Measurements from ENCODE around the genes ZBTB48 and PER3.

- PRO-cap, 2 experiments = no peak in any of the 2 experiments
These were observed 8.1 kb upstream of the TNFRSF25 start for GRCh38 chr1:6473822-6474665.

GRCh38 chr1:6488906-6489516 is 2.5 kb downstream of the PLEKHG5 start:
- PRO-cap, 2 experiments = no peak in any of the 2 experiments

DNA sequence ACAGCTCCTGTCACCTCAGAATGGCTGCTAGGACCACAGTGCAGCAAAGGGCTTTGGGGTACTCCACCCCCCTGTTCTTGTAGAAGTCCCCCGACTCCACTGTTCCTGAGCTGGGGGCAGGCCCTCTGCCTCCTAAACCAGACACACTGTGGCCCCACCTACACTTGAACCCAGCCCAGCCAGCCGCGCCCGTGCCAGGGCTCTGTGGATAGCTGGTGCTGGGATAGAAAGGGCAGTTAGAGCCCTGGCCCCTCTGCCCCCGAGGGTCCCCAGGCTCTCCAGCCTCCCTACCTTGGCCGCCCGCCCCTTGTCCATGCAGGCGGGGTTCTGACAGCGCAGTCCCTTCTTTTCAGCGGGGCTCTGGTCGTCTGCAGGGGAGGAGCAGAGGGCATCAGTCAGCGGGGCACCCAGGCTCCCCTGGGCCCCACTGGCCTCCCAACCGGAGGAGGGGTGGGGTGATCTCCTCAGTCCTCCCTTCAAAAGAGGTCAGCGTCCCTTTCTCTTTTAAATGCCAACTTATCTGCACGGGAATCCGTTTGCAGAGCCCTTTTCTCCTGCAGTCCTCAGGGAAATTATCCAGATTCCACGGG is 4.8 kb upstream of the PLEKHG5 start:
- PRO-cap, 2 experiments = no peak in any of the 2 experiments

- PRO-cap, 2 experiments = no peak in any of the 2 experiments
These were observed 14.7 kb upstream of the PLEKHG5 start for GRCh38 chr1:6506099-6506586.

- PRO-cap, 2 experiments = no peak in any of the 2 experiments
These were observed 27.9 kb downstream of the NOL9 start for GRCh38 chr1:6526215-6527012.

GRCh38 chr1:6528947-6529327 is 25.4 kb downstream of the NOL9 start:
- PRO-cap, 2 experiments = no peak in any of the 2 experiments

DNA sequence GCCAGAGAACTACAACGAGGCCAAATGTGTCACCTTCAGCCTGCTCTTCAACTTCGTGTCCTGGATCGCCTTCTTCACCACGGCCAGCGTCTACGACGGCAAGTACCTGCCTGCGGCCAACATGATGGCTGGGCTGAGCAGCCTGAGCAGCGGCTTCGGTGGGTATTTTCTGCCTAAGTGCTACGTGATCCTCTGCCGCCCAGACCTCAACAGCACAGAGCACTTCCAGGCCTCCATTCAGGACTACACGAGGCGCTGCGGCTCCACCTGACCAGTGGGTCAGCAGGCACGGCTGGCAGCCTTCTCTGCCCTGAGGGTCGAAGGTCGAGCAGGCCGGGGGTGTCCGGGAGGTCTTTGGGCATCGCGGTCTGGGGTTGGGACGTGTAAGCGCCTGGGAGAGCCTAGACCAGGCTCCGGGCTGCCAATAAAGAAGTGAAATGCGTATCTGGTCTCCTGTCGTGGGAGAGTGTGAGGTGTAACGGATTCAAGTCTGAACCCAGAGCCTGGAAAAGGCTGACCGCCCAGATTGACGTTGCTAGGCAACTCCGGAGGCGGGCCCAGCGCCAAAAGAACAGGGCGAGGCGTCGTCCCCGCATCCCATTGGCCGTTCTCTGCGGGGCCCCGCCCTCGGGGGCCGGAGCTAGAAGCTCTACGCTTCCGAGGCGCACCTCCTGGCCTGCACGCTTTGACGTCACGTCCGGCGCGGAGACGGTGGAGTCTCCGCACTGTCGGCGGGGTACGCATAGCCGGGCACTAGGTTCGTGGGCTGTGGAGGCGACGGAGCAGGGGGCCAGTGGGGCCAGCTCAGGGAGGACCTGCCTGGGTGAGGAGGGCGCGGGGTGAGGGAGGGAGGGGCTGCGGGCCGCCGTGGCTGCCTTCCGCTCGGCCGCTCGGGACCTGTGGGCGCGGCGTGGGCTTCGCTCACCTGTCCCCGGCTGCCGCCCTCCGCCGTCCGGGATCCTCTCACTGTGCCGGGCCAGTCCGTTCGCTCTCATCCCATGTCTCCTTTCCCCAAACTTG is at the start of gene ZBTB48:
TSS of gene ZBTB48 (plus strand) at position 681 of the 1,020 bp plus-strand sequence.
- PRO-cap, 2 experiments = peak in 2 of 2 experiments; most common plus-strand start position 756 of the sequence (in 2); most common minus-strand start position 610 of the sequence (in 2)

- PRO-cap, 2 experiments = peak in 2 of 2 experiments; most common minus-strand start chr1:6597441 (in 1)
These were observed 5.4 kb downstream of the KLHL21 start for GRCh38 chr1:6596889-6598125.

DNA sequence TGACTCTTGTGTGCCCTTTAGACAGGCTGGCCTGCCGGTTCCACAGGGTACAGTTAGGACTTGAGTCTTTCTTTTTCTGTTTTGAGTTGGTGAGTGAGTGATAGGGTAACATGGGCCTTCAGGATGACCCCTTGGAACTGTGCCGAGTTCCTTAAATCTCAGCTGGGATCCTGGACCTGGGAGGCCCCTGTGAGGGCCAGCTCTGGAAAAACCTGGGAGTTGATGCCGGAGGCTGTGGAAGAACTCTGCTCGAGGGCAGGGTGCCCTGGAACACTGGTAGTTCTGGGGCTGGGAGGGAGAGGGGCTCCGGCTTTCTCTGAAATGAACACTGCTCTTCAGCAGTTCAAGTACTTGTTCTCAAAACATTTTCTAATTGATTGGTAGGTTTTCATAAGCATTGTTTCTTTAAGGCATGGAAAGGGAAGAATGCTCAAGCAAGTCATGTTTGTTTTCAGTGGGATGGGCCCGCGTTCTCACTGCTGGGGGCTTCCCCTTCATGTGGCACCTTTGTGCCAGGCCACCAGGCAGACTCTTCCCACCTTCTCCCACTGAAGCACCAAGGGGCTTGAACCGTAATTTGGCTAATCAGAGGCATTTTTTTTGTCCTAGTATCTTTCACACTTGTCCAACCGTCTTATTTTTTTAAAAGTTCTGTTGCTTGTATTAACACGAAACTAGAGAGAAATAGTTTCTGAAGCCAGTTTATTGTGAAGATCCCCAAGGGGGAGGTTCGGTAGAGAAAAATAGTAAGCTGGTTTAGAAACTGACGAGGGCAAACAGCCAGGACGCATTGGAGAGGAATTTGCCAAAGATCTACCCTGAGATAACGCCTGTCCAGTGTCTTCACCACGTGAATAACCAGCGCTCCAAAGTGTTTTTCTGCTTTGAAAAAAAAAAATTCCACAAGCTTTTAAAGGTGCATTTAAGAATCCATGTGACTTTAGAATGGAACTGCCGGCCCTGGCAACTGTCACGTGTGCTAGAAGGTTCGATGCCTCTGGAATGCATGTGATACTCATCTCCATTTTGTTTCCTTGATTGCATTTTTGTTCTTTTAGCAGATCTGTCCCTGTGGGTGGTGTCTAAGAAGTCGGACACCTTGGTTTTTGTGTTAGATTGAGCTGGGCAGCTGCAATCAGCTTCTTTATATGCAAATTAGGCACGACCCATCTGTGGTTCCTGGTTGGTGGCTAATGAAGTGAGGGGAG is 1.6 kb upstream of the THAP3 start:
- PRO-cap, 2 experiments = peak in 1 of 2 experiments; most common plus-strand start position 219 of the sequence (in 1)

DNA sequence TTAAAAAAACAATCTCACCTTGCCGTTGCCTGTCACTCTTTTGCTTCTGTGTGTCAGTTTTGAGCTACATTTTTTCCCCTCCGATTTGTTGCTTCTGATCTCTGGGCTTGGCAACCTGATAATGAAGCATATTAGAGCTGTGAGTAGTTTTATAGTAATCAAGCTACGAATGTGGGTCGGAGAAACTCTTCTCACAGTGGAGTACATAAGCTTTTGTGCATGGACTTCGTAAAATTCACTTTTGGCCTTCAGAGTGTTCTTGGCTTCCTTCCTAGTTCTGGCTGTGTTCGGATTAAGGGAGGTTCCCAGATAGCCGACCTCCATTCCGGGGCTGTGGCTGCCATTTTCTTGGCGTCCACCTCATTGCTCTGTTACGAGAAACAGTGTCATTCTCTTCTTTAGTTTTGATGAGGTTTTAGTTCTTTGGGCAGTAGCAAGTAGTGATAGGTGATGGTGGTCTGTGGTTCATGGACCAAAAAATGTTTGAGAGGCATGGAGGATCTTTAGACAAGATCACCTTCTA is 26.3 kb downstream of the CAMTA1 start:
- PRO-cap, 2 experiments = no peak in any of the 2 experiments

GRCh38 chr1:7470870-7471584 is 300.1 kb upstream of the VAMP3 start:
- PRO-cap, 2 experiments = no peak in any of the 2 experiments

DNA sequence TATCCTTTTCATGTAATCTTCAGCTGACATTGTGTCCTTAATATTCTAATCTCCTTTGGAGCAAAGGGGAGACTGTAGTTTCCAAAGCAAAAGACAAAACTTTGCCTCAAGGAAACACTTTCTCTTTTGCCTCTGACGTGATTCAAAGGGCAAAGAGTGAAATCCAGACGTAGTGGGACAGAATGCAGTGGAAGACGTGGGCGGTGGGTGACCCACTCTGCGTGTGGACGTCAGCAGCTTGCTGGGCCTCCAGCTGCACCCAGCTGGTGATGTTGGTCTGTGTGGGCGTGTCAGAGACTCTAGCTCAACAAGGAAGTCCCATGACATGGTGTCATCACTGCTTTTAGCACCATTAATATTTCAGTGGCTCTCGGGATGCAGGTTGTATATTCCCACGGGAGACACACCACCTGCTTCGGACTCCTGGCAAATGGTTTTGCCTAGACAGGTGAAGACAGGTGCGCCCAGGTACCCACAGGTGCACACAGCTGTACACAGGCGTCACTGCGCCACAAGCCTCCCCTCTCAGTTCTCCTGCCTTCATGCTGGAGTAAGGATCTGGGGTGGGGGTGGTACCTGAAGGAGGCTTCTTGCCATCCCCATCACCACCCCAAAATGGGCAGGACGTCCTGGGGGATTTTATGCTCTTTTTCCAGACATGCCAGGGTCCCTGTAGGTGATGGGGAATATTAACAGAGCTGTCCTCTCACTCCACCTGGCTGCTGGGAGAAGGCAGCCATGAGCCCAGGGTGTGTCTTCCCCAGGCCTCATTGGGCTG is 292.1 kb upstream of the VAMP3 start:
- PRO-cap, 2 experiments = no peak in any of the 2 experiments

DNA sequence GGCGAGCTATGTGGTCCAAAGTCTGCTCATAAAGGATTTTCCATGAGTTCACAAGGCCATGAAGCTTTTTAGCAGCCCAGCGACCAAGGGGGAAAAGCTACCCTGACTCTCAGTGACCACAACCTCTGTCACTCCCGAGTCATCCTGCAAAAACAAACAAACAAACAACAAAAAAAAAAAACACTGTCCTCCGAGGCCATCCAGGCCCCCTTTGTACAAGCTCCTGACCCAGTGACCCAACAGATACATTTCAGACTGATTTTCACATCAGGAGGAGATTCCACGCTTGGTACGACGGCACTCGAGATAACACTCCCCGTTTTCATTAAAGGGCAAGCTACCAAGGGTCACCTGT is 261.3 kb upstream of the VAMP3 start:
- PRO-cap, 2 experiments = no peak in any of the 2 experiments

DNA sequence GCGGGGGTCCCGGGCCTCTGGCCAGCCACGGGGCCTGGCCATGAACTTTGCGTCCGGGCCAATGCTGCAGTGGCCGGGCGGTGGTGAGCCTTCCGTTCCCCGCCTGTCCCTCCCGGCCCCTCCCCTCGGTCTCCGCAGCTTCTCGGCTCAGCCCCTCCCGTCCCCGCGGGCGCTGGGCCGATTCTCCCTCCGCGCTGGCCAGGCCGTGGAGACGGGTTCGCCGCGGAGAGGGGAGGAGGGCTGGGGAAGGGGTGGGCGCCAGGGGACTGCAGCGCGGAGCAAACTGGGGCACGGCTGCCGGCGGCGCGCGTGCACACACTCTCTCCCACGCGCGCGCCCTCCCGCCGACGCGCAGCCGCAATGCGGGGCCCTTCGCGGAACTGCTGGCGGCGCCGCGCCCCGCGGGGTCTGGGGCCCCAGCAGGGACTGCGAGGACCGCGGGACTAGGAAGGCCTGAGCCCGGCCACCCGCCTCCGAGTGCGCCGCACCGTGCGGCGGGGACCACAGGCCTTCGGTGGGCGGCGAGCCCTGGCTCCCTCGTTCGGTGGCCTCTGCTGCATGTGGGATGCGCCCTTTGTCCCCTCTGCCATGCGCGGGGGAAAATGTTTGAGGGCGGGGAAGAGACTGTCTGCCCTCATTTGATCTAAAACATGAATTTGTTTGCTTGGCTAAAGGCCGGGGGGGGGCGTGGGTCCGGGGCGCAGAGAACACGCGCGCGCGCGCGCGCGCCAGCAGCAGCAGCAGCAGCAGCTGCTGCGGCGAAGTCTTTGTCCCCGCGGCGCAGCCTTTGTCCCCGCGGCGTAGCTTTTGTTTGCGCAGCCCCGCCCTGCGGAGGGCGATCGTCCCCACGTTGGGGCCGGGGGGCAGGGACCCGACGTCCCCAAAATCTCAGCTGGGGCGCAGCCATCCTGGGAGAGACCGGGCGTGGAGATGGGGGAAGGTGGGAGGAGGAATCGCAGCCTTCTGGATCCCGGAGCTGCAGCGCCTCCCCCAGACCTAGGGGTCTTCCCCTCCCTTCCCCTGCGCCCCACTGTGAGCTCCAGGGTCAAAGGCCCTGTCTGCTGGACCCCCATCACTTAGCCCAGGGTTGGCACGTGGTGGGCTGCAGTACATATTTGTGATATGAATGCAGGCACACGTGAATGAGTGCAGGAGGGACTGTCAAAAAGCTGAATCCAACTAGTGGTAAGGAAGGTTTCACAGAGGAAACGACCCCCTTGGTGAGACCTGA is 90.5 kb upstream of the VAMP3 start:
- PRO-cap, 2 experiments = no peak in any of the 2 experiments

GRCh38 chr1:7705266-7706199 is 65.6 kb upstream of the VAMP3 start:
- PRO-cap, 2 experiments = no peak in any of the 2 experiments

DNA sequence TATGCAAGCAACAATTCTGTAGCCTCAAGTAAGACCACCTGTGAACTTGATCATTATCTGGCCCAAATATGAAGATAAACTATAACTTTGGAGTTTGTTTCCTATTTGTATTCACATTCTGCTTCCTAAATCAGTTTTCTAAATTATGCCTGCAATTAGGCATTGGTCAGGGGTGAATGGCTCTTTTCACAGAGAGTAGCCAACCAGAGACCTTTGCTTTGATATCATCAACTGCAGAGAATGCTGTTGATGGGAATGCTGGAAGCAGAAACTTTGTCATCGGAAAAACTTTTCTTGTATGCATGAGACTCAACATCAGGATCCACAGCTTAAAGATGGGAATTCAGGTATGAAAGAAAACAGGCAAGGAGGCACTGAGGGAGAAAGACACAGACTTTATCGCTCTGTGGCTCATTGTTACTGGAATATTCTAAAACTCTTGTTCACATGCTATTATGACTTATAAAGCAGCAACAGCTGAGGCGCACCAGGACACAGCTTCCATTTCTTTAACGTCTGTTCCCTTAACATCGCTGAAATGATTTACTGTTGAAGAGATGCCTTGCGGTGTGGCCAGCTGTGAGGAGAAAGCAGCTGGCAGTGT is 3.4 kb upstream of the PER3 start:
- PRO-cap, 2 experiments = peak in 1 of 2 experiments; most common plus-strand start position 557 of the sequence (in 1)

DNA sequence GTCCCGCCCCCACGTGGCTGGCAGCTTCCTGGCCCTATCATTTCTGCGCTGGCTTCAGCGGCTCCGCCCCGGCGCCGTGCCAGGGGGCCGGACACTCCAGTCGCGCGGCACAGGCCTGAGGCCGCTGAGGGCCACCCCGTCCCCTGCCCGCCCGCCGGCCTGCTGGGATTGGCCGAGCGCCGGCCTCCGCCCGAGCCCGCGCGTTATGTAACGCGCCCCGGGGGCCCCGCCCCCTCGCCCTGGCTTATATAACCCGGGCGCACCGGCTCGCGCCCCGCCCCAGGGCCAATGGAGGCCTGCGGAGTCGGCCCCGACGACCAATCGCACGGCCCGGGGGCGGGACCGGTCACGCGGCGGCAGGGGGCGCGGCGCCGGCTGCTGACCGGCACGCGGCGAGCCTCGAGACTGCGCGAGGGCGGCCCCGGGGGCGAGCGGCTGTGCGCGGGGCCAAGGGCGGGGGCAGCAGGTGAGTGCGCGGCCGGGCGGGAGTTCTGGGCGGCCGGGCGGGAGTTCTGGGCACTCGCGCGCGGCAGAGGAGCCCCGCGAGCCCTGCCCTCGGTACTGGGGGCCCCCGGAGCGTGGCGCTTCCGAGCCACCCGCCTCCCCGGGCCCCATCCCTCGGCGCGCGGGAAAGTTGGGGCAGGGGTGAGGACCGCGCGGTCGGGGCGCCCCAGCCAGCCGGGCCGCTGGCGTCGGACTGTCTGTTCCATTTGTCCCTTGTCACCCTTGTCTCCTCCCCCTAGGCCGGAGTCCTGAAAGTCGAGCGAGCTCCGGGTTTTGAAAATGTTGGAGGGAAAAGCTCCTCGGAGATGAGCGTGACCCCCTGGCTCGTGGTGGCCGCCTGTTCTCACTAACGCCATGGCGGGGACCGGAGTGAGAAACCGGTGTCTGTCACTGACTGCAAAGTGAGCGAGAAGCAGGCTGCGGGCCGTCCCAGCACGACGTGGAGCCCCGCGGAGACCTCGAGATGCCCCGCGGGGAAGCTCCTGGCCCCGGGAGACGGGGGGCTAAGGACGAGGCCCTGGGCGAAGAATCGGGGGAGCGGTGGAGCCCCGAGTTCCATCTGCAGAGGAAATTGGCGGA is at the start of gene PER3:
TSS of gene PER3 (plus strand) at position 381 of the 1,083 bp plus-strand sequence.
- PRO-cap, 2 experiments = peak in 2 of 2 experiments; most common plus-strand start position 465 of the sequence (in 1); most common minus-strand start position 157 of the sequence (in 1)

DNA sequence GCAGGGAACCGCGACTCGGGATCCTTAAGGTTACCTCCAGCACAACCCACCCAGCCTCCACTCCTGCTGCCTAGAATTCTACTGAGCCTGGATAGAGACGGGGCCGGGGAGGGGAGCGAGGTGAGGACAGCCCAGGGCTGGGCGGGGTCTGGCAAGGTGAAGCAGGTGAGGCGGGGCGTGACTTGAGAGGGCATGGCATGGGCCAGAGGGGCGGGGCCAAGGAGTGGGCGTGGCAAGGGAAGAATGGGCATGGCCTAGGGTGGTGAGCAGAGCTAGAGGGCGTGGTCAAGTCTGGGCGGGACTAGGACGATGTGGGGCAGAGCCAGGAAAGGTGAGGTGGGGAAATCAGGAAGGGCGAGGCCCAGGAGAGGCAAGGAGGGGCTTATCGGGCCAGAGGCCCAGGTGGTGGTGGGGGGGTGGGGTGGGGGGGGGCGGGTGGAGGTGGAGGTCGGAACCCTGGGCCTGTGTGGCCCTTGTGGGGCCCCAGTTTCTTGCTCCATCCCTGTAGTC is 32.7 kb upstream of the UTS2 start:
- PRO-cap, 2 experiments = no peak in any of the 2 experiments

DNA sequence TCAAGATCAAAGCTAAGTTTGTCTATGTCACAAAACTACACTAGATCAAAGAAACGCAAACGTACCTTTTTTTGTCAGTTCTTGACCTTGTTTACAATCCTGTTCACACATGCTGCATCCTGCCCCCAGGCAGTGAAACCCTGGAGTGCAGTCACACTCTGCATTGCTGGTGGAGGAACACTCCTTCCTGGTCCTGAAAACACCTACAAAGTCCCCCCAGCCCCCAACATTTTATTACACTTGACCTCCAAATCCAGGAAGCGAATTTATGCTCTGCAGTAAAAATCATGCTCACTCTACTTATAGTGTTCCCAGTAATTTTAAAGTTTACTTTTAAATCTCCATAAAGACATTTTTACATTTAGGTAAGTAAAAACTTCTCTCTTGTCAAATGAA is 2.5 kb downstream of the TNFRSF9 start:
- PRO-cap, 2 experiments = no peak in any of the 2 experiments

DNA sequence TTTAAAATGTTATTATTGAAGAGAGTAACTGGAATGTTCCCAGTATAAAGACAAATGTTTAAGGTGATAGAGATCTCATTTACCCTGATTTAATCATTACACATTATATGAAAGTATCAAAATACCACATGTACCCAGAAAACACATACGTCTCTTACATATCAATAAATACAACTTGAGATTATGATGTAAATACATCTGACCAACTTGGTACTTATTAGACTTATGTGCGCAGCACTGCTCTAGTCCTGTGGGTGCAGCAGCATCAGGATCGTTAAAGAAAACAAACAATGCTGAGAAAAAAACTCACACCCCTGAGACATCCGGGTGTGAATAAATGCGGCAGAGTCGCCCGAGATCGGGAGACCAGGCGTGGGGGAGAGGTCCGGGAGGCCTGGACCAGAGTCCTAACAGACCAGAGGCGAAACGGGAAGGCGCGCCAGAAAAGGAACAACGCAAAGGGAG is 561 bp upstream of the PARK7 start:
- PRO-cap, 2 experiments = peak in 1 of 2 experiments; most common plus-strand start position 336 of the sequence (in 1); most common minus-strand start position 273 of the sequence (in 1)

Measured in monocyte (primary cell).